ENCODE results near the gene KCNA2.

DNA sequence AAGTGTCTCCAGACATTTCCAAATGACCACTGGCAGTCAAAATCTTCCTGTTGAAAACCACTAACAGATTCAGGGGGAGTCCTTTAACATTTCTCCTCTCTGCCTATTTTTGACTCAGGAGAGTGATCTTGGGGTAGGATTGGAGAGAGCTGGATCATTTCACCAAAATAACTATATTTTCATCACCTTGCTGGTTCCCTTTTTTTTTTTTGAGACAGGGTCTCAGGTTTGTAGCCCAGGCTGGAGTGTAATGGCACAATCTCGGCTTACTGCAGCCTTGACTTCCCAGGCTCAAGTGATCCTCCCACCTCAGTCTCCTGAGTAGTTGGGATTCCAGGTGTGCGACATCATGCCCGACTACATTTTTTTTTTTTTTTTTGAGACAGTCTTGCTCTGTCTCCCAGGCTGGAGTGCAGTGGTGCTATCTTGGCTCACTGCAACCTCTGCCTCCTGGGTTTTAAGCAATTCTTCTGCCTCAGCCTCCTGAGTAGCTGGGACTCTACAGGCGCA is 8.5 kb downstream of the GNAT2 start:
- RRBS, result no CpG with 5 or more reads among the region's 4 CpGs
CAGE:
- cytosol, long polyA plus RNA, result no peak
- long polyA plus RNA, result no peak
- nucleus, long polyA plus RNA, result no peak

- RRBS, result no CpG with 5 or more reads among the region's 3 CpGs
CAGE:
- cytosol, long polyA plus RNA, result no peak
- long polyA plus RNA, result no peak
- nucleus, long polyA plus RNA, result no peak
Observed at GRCh38 chr1:109615853-109616339, 3.5 kb downstream of the GNAT2 start.

DNA sequence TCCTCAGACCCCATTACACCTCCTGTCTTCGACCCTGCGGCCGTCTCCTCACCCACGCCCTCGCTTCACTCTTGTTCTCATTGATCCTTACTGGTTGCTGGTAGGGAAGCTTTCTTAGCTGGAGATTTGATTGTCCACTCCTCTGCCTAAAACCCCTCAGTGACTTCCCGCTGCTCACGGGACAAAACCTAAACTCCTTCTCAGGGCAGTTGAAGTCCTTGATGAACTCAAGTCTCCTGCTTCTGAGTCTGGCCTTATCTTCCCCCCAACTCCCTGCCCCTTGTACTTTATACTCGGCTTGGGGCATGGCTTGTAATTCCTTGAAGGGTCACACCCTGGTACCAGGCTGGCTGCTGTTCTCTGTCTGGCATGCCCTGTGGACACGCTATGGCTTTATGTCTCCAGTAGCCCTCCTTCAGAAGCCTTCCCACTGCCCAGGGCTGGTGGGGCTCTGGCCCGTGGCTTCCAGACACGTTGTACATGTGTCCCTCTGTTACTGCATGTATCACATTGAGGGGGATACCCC is 2.4 kb upstream of the EPS8L3 start:
- RRBS, result no CpG with 5 or more reads among the region's 11 CpGs
CAGE:
- cytosol, long polyA plus RNA, result no peak
- long polyA plus RNA, result no peak
- nucleus, long polyA plus RNA, result no peak

GRCh38 chr1:109786430-109787131 is 22.9 kb upstream of the EPS8L3 start:
- RRBS, result no CpG with 5 or more reads among the region's 8 CpGs
CAGE:
- cytosol, long polyA plus RNA, result no peak
- long polyA plus RNA, result no peak
- nucleus, long polyA plus RNA, result no peak

GRCh38 chr1:109790610-109791625 is 27.2 kb upstream of the EPS8L3 start:
- RRBS, result no CpG with 5 or more reads among the region's 15 CpGs
CAGE:
- cytosol, long polyA plus RNA, result no peak
- long polyA plus RNA, result no peak
- nucleus, long polyA plus RNA, result no peak

- RRBS, result no CpG with 5 or more reads among the region's 16 CpGs
CAGE:
- cytosol, long polyA plus RNA, result no peak
- long polyA plus RNA, result no peak
- nucleus, long polyA plus RNA, result no peak
Observed at GRCh38 chr1:109924056-109924806, 13.6 kb downstream of the CSF1 start.

GRCh38 chr1:109927707-109928491 is 17.2 kb downstream of the CSF1 start:
- RRBS, result no CpG with 5 or more reads among the region's 8 CpGs
CAGE:
- cytosol, long polyA plus RNA, result no peak
- long polyA plus RNA, result no peak
- nucleus, long polyA plus RNA, result no peak

GRCh38 chr1:109983246-109983635 is 1.3 kb upstream of the AHCYL1 start:
- RRBS, result no CpG with 5 or more reads among the region's 6 CpGs
CAGE:
- cytosol, long polyA plus RNA, result no peak
- long polyA plus RNA, result no peak
- nucleus, long polyA plus RNA, result no peak

GRCh38 chr1:110022198-110022973 is 12.0 kb upstream of the STRIP1 start:
- RRBS, result no CpG with 5 or more reads among the region's 3 CpGs
CAGE:
- cytosol, long polyA plus RNA, result no peak
- long polyA plus RNA, result no peak
- nucleus, long polyA plus RNA, result no peak

DNA sequence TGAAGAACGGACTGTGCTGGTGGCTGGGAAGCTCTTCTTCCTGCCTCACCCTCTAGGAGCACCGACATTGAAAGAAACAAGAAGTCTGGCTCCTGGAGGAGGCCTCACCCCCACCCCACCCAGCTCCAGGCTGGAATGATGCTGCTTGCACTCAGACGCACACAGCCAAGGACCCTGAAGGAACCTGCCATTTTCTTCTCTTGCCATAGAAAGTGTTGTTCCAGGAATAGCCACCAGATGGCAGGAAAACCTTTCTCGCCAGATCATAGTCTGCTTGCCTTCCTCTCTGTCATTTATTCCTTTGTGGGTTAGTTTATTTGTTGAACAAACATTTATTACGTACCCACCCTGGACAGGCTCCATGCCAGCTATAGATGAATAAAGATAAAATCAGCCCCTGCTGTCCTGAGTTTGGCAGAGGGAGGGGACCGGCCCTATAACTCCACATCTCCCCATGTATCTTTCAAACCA is 7.1 kb upstream of the KCNC4 start:
- RRBS, result no CpG with 5 or more reads among the region's 6 CpGs
CAGE:
- cytosol, long polyA plus RNA, result no peak
- long polyA plus RNA, result no peak
- nucleus, long polyA plus RNA, result no peak

- RRBS, result no CpG with 5 or more reads among the region's 1 CpG
CAGE:
- cytosol, long polyA plus RNA, result no peak
- long polyA plus RNA, result no peak
- nucleus, long polyA plus RNA, result no peak
Observed at GRCh38 chr1:110336629-110337169, 2.5 kb upstream of the RBM15 start.

DNA sequence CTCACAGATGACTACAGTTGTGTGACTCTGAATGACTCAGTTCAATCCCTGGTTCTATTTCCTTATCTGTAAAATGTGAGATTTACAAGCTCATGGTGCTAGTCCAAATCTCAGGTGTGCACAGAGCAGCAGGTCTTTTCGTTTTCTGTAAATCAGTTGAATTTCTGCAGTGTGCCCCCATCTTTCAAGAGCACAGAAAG is 26.3 kb downstream of the PROK1 start:
- RRBS, result no CpG with 5 or more reads among the region's 1 CpG
CAGE:
- cytosol, long polyA plus RNA, result no peak
- long polyA plus RNA, result no peak
- nucleus, long polyA plus RNA, result no peak

GRCh38 chr1:110605772-110606955 is at the start of gene KCNA2:
Gene KCNA2 (minus strand): TSS chr1:110606358.
- RRBS, result 2% methylated on average over 10 of the region's 62 CpGs
CAGE:
- cytosol, long polyA plus RNA, result no peak
- long polyA plus RNA, result no peak
- nucleus, long polyA plus RNA, result no peak

DNA sequence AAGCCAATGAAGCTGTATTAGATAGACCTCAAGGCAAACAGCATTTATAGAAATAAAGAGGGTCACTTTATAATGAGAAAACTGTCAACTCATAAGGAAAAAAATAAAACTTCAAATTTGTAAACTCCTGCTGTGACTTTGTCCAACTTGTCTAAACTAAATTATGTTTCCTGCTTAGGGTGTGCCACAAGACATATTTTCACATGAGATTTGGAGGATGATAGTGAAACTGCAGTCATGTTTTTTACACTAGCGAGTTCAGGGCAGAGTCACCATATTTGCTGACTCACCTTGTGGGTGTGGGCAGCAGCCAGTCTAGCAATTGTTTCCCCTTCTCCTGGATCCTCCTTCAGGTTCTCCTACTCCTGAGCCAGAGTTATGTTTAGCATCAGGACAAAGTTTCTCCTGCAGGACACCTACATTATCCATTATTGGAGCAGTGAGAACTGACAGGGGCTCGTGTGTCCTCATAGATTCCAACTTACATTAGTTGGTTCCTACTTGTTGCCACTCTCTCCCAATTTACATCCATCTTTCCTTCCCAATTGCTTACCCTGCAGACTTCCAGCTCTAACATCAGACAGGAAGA is 43.9 kb downstream of the CD53 start:
- RRBS, result no CpG with 5 or more reads among the region's 2 CpGs
CAGE:
- cytosol, long polyA plus RNA, result no peak
- long polyA plus RNA, result no peak
- nucleus, long polyA plus RNA, result no peak

DNA sequence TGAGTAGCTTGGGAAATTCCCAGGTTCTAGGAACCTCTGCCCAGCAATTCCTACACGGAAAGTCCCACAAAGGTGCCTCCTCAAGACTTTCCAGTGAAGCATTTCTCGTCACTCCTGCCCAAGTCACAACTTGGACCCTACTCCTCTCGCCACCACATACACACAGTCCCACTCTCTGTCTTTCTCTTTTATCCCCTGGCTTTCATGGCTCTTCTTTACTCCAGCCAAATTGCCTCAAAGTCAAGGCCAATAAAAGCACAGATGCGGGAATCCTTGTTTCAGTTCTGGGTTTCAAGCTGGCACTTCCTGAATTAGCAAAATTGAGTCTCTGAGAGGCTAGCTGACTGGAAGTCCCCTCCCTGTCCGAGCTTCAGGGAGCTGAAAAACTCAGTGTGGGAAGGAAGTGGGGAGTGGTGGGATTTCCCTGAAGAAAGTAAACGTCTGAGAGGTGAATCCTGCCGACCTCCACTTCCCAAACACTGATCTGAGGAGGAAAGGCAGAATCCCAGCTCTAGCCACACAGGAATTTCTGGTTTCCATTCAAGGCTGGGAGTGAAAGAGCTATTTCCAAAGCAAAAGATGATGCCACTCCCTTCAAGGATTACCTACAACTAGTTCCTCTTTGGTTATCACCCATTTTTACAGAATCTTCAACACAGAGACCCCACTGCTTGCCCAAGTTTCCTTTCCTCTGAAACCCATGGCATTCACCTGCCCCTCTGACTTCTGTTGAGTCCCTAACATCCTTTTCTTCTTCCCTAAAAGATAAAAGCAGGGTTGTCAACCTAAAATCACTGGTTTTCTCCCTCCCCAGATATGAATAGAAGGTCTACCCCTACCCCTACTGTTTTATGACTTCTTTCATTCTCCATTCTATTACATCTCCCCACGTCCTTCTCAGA is 7.3 kb downstream of the DENND2D start:
- RRBS, result no CpG with 5 or more reads among the region's 8 CpGs
CAGE:
- cytosol, long polyA plus RNA, result no peak
- long polyA plus RNA, result no peak
- nucleus, long polyA plus RNA, result no peak

GRCh38 chr1:111228281-111228899 is 877 bp downstream of the CHI3L2 start:
- RRBS, result no CpG with 5 or more reads among the region's 4 CpGs
CAGE:
- cytosol, long polyA plus RNA, result no peak
- long polyA plus RNA, result no peak
- nucleus, long polyA plus RNA, result no peak

DNA sequence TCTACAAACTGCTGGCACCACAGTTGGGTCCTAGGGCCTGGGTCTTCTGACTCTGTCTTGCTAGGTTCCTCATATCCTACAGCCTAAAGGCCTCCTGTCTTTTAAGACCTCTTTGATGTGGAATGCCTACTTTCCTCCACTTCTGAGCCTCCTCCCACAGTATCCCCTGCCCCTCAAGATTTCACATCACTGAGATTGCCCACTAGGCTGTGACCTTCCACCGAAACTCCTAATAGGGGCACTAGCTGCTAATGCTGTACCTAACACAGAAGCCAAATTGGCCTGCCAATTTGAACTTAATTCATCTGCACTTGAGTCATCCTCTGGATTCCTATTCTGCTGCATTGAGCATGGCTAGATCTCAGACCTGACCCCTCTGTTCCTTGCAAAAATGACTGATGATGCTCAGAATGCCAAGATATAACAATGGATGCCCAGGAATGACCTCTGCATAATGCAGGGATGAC is 2.2 kb upstream of the OVGP1 start:
- RRBS, result no CpG with 5 or more reads among the region's 1 CpG
CAGE:
- cytosol, long polyA plus RNA, result no peak
- long polyA plus RNA, result no peak
- nucleus, long polyA plus RNA, result no peak

GRCh38 chr1:111485671-111486125 is 11.9 kb downstream of the C1orf162 start:
- RRBS, result no CpG with 5 or more reads among the region's 4 CpGs
CAGE:
- cytosol, long polyA plus RNA, result no peak
- long polyA plus RNA, result no peak
- nucleus, long polyA plus RNA, result no peak

DNA sequence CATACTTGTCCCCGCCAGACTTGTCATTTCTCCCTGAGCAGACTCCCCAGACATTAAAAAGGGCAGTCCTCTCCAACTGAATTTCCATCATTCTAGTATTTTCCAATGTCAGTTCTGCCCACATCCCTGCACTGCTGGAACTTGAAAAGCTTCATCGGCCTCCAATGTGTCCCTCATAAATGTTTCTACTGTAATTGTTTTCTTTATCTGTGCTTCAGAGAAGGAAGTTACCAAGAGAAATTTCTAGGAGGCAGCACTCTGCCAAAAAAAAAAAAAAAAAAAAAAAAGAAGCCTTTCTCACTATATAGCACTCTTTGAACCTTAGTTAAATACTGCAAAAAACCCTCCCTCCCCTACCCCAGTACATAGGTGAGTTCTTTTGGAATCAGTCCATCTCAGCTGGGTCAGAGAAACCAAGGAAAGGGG is 1.4 kb upstream of the ADORA3 start:
- RRBS, result no CpG with 5 or more reads among the region's 2 CpGs
CAGE:
- cytosol, long polyA plus RNA, result no peak
- long polyA plus RNA, result no peak
- nucleus, long polyA plus RNA, result no peak

DNA sequence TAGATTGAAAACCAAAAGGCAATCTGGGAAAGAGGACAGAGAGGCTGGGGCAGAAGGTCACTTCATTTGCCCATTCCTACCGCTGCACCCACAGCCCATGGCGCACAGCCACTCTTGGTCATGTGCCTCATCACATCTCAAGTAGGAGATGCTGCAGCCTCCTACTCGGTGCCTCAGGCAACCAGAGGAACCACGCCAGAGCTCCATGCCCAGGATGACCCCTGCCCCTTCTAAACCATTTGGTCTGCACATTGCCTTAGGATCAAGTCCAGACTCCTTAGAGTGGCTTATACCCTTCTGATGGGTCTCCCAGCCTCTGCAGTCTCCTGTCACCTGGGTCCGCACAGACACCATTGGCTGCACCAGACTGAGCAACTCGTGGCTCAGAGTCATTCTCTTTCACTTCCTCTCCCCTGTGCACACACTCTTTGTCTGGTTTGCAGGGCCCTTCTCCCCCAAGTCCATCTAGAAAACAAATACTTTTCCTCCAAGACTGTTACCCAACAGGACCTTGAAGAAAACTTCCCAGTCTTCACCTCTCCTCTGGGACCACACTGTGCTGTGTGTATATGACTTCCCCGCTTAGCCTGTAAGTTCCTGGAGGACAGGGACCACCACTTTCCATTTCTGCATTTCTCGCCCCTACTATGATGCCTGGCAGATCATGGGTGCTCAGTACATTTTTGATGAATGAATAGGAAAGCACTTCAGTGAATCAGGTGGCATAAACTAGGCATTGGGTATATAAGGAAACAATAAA is 2.3 kb upstream of the ADORA3 start:
- RRBS, result no CpG with 5 or more reads among the region's 8 CpGs
CAGE:
- cytosol, long polyA plus RNA, result no peak
- long polyA plus RNA, result no peak
- nucleus, long polyA plus RNA, result no peak

All from SK-N-SH (cell line).